Cerebral cortex (tissue), 2 donors: ENCODE results near the genes RAB40A, SLC25A53 and PWWP3B.

DNA sequence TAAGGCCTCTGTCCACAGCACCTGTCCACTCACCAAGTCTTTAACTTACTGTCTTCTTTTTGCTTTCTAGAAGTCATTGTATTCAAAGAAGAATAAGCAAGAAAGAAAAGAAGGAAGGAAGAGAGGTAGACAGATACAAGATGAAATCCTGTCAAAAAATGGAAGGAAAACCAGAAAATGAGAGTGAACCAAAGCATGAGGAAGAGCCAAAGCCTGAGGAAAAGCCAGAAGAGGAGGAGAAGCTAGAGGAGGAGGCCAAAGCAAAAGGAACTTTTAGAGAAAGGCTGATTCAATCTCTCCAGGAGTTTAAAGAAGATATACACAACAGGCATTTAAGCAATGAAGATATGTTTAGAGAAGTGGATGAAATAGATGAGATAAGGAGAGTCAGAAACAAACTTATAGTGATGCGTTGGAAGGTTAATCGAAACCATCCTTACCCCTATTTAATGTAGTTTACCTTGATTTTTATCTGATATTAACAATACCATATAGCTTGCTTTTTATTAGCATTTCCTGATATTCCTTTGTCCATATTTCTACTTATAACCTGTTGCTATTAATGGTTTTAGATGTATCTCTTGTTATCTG is 1.3 kb downstream of the TCEAL9 start:
- PRO-cap, 2 experiments = no peak in any of the 2 experiments

DNA sequence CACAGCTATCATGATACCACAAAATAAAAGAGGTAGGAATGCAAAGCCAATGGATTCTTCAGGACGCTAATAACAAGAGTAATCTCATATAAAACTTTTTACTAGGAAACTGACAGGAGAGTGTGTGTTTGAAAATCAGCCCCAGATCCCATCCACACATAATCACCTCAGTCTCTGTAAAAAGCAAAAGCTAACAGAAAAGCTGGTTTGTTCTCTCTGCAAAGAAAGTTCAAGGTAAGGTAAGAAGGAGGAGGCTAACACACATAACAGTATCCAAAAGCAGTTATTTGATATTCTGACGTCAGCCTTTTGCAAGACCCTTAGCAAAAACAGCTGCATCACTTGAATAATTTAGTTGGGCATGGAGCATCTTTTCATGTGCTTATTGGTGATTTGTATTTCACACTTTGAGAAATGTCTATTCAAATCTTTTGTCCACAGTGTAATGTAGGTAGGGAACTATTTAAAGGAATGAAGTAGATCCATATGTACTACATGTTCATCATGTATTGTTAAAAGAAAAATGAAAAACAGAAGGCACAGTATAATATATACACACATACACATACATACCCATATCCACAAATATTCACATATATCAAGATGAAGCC is 5.5 kb downstream of the TCEAL9 start:
- PRO-cap, 2 experiments = no peak in any of the 2 experiments

DNA sequence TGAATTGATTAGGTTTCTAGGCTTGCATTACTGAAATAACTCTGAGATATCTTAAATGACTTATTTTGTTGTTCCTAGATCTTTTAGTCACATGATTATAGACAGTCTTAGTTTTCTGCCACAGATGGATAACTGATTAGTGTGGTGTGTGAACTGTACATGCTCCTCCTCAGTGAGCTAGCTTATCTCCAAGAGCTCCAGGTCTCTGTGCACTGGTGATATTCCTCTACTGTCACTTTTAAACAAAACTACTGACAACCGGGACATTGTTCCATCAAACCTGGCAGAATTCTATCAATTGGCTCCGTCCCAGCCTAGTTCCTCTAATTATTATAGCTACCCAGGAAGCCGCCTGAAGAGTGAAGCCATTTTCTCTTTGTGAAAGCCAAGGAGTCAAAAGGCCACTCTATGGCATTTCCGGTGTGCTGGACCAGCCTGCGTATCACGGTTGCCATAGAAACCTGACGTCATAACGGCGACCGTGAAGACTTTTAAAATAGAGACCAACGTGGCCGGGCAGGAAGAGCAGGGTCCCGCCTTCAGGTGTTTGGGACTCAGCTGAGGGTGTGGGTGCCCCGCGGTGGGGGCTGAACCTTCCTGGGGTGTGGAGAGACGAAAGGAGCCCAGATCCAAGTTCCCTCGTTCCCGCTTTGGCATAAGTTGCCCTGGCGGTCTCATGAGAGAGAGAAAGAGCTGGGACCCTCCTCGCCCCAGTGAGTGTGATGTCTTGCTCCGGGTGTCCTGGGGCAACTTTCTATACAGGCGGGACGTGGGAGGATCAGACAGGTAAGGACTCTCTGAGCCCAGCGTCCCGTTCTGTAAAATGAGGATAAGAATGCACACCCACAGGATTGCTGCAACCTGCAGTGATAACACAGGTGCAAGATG is 28.2 kb downstream of the BEX3 start:
- PRO-cap, 2 experiments = peak in 1 of 2 experiments; most common plus-strand start position 499 of the sequence (in 1)

GRCh38 chrX:103517299-103517618 is 2.0 kb downstream of the RAB40A start:
- PRO-cap, 2 experiments = no peak in any of the 2 experiments

GRCh38 chrX:103519430-103519871 is at the start of gene RAB40A:
Gene RAB40A, minus strand, starts transcription at chrX:103519489.
- PRO-cap, 2 experiments = no peak in any of the 2 experiments

- PRO-cap, 2 experiments = no peak in any of the 2 experiments
These were observed 20.5 kb downstream of the SLC25A53 start for GRCh38 chrX:104136208-104136723.

- PRO-cap, 2 experiments = peak in 1 of 2 experiments; most common plus-strand start chrX:104157089 (in 1); most common minus-strand start chrX:104156986 (in 1)
These were observed at the start of gene SLC25A53 for GRCh38 chrX:104156443-104157239. Gene SLC25A53, minus strand, starts transcription at chrX:104157009.

GRCh38 chrX:104497298-104497552 is 68.8 kb upstream of the IL1RAPL2 start:
- PRO-cap, 2 experiments = no peak in any of the 2 experiments

- PRO-cap, 2 experiments = peak in 1 of 2 experiments; most common plus-strand start chrX:104753764 (in 1)
These were observed 187.6 kb downstream of the IL1RAPL2 start for GRCh38 chrX:104753638-104753915.

DNA sequence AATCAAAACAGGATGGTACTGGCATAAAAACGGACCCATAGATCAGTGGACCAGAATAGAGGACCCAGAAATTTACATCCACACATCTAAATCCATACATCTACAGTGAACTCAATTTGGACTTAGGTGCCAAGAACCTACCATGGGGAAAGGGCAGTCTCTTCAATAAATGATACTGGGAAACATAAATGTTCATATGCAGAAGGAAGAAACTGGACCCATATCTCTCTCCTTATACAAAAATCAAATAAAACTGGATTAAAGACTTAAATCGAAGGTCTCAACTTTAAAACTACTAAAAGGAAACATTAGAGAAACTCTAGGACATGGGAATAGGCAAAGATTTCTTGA is 207.9 kb upstream of the NRK start:
- PRO-cap, 2 experiments = no peak in any of the 2 experiments

- PRO-cap, 2 experiments = no peak in any of the 2 experiments
These were observed 8.2 kb upstream of the PWWP3B start for GRCh38 chrX:106159947-106160249.

GRCh38 chrX:106168014-106168576 is at the start of gene PWWP3B:
Gene PWWP3B, plus strand, starts transcription at chrX:106168305.
- PRO-cap, 2 experiments = peak in 1 of 2 experiments; most common plus-strand start chrX:106168305 (in 1)

DNA sequence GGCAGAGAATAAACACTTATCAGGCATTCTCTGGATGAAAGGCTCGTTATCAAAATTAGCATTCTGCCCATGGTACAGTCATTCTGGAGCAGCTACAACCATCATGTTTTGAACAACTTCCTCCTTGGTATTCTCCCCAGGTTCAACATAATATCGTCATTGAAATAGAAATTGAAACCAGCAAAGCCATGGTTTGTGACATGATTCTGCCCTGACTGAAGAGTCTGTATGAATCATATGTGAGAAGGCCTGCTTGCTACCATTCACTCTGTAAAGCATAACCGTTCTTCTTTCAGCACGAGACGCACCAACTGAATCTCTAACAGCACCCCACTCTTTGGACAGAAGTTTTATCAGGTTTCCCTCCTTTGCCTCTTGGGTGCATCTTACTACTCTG is 127.5 kb upstream of the RADX start:
- PRO-cap, 2 experiments = no peak in any of the 2 experiments

DNA sequence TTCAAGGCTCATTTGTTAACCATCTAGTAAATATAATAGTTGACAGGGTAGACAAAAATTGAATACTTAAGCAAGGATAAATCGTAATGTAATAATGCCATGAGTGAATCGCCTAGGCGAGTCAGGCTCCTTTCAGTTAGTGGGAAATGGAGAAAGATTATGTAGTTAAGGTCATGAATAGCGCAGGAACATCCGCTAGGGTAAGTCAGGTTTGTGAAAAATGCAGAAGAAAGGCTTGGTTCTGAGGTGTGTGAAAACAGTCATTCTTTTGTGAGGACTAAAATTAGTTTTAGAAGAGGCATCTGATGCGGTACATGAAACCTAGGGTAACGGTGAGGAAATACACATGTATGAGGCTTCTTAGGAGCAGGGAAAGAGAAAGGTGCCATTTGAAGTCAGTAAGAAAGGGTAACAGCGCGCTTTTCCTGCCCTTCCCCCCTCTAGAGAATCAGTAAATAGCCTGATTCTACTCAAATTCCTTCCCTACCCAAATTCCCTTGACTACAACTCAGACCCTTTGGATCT is 609 bp upstream of the RNF128 start:
- PRO-cap, 2 experiments = no peak in any of the 2 experiments

DNA sequence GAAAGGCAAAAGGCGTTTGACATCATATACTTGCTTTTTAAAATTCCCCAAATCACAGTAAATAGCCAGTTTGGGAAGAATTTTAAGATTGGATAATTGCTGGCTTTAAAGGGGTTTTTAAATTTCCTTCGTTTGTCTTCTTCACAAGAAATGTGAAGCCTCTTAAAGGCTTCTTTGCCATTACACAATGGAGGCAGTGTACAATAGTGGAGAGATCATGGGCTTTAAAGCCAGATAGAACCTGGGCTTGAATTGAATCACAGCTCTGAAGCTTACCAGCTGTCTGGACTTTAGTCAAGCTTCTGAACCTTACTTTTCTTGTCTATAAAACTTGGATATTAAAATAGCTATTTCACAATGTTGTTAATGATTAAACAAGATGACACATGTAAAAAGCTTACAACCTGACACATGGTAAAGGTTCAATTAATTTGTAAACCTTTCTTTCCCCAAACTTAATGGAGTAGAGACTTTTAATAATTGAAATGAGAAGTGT is 21.9 kb upstream of the TBC1D8B start:
- PRO-cap, 2 experiments = no peak in any of the 2 experiments

GRCh38 chrX:106959957-106960417 is 39.8 kb downstream of the CLDN2 start:
- PRO-cap, 2 experiments = no peak in any of the 2 experiments

DNA sequence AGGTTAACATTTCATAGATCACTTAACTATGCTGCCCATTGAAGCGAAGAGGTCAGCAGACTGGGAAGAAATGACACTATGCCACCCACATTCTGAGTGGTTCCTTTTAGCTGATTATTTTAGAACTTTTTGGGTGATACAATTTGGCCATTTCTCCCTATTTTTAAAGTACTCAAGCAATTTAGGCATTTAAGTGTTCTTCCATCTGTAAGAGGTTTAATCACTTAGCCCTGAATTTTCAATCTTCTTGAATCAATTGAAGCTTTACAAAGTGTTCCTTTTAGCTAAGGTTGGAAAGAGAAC is 82.4 kb downstream of the DNAAF6 start:
- PRO-cap, 2 experiments = no peak in any of the 2 experiments

- PRO-cap, 2 experiments = no peak in any of the 2 experiments
These were observed 49.6 kb downstream of the PRPS1 start for GRCh38 chrX:107677795-107678472.

DNA sequence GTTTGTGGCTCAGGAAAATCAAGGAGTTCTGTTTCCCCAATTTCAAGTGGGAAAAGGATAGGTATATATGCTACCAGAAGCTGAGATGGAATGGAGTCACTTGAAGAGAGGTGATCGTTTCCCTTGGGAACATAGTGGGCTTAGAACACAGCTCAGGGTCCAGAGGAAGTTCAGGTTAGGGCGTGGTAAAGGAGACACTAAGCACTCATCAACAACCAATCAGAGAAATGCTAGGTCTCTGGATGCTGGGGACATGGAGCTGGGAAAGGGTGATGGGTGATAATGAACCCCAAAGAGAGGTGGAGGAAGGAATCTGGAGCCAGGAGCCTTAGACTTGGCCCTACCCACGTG is 63.5 kb downstream of the TSC22D3 start:
- PRO-cap, 2 experiments = no peak in any of the 2 experiments

GRCh38 chrX:107713863-107714271 is 61.7 kb downstream of the TSC22D3 start:
- PRO-cap, 2 experiments = no peak in any of the 2 experiments